Omental fat pad (tissue), 4 donors: ENCODE data around the genes LRP8, TCEANC2 and CDCP2.

DNA sequence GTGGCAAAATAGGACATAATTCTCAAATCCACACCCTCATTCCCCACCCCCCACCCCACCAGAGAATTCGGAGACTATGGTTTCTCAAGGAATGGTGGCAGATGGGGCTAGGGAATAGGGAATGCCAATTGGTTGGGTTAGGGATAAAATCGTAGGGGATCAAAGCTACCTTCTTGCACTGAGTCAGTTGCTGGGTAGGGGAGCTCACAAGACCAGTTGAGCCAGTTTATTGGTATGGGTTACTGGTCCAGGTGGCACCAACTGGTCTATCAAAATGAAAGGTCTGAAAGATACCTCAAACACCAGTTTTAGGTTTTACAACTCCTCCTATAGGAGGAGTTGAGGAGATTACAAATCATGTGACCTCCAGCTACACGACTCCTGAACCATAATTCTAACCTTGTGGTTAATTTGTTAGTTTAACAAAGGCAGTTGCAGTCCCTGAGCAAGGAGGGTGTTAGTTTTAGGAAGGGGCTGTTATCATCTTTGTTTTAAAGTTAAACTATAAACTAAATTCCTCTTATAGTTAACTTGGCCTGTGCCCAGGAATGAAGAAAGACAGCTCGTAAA, 2.4 kb downstream of the SHISAL2A start:
- PRO-cap, result no peak
- RAMPAGE, long total RNA, 4 experiments, result no peak in any of the 4 experiments

DNA sequence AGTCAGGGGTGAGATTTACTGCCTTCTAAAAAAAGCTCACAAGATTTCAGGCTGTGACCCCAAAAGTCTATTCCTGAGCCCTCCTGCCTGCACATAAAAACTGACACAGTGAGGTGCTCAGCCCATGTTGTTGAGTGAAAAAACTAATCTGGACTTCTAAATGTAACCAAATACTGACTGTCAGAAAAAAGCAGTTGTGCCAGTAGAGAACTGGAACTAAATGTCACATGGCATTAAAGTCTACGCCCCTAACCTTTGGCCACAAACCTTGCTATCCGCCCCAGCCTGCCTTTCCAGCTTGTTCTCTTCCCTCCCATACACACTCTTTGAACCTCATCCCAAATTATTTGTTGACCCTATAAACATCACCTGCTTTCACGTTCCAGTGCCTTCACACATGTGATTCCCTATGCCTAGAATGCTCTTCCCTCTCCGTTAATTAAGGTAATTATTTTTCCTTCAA, 9.1 kb upstream of the COA7 start:
- PRO-cap, result no peak
- RAMPAGE, long total RNA, 4 experiments, result no peak in any of the 4 experiments

- PRO-cap, result no peak
- RAMPAGE, long total RNA, 4 experiments, result no peak in any of the 4 experiments
These were observed 23.8 kb downstream of the ZYG11B start for GRCh38 chr1:52750103-52750446.

- PRO-cap, result no peak
- RAMPAGE, long total RNA, 4 experiments, result no peak in any of the 4 experiments
These were observed 1.6 kb upstream of the SCP2 start for GRCh38 chr1:52925315-52926115.

- PRO-cap, result no peak
- RAMPAGE, long total RNA, 4 experiments, result no peak in any of the 4 experiments
These were observed 66.3 kb upstream of the PODN start for GRCh38 chr1:52995602-52996133.

- PRO-cap, result no peak
- RAMPAGE, long total RNA, 4 experiments, result no peak in any of the 4 experiments
These were observed 8.2 kb upstream of the PODN start for GRCh38 chr1:53053475-53054451.

DNA sequence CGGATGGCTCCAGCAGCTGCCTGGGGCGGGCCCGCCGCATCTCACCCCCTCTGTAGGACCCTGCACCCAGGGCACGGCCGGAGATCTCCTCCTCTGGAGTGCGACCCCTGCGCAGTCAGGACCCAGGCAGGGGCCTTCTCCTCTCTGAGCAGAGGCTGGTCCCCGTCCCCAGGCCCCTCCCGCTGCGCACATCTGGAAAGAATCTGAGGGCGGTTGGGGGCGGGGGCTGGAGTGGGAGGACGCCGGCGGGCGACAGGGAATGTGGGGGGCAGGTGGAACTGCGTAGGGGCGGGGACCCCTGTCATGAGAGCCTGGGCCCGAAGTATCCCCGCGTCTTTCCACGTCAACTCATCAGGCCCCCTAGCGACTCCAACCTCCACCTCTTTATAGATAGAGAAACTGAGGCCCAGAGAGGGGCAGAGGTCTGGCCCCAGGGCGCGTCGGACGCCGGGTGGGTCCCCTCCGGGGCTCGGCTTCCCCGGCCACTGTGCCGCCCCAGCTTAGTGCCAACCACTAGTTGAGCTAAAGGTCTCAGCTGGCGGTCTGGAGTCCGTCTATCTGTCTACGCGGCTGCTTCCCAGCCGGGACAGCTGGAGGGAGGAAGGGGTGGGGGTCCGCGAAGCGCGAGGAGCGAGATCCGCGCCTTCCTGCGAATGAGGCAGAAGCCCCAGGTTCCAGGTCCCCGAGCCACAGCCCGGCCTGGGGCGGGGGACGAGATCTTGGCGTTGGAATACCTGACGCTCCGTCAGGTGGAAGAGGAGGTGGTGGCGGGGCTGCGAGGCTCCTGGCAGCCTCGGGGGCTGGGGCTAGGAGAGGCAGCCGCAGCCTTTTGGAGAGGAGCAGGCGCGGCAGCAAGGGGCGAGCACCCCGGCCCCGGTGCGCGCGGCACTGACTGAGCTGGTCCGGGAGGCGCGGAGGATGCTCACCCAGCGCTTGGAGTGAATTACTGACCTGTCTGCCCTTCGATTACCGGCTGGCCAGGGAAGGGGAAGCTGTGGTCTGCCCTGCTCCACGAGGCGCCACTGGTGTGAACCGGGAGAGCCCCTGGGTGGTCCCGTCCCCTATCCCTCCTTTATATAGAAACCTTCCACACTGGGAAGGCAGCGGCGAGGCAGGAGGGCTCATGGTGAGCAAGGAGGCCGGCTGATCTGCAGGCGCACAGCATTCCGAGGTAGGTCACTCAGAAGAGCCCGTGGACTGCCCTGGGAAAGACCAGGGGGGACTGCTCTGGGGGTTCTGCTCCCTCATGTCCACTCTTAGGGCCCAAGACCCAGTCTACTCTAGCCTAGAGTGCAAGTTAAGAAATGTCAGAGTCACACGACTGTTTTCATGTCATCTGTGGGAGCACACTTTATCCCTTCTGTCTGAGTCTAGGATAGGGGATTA, 869 bp downstream of the PODN start:
- PRO-cap, result no peak
- RAMPAGE, long total RNA, 4 experiments, result no peak in any of the 4 experiments

- PRO-cap, result no peak
- RAMPAGE, long total RNA, 4 experiments, result no peak in any of the 4 experiments
These were observed 8.4 kb upstream of the MAGOH start for GRCh38 chr1:53246814-53247084.

- PRO-cap, result no peak
- RAMPAGE, long total RNA, 4 experiments, result no peak in any of the 4 experiments
These were observed 33.3 kb downstream of the LRP8 start for GRCh38 chr1:53294514-53295018.

GRCh38 chr1:53296599-53296853, 31.3 kb downstream of the LRP8 start:
- PRO-cap, result no peak
- RAMPAGE, long total RNA, 4 experiments, result no peak in any of the 4 experiments

DNA sequence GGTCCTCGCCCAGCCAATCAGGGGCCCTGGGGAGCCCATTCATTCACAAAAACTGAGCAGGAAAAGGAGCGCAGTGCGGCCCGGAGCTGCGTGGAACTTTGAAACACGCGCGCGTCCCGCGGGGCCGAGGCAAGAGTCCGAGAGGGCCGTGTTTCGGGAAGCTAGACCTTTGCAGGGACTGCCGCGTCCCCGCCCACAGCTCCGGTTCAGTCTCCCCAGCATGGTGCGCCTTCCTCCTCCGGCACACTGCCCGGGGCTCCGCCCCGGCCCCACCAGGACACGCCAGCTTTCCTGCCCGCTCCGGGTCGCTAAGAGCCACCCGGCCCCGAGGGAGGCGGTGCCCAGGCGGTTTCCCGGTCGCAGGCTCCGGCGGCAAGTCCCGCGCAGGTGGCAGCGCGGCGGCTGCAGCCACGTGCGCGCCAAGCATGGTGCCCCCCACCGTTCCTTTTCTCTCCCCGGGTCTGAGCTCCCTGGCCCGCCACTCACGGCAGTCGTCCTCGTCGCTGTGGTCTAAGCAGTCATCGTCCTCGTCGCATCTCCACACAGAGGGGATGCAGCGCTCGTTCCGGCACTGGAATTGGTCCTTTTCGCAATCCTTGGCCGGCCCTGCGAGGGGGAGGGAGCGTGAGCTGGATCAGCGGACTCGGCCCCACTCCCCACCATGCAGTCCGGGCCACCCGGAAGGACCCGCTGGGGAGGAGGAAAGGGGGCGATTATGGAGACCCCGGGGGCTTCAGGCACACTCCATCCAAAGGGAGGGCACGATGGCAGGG, 1.3 kb downstream of the LRP8 start:
- PRO-cap, result no peak
- RAMPAGE, long total RNA, 4 experiments, result no peak in any of the 4 experiments

DNA sequence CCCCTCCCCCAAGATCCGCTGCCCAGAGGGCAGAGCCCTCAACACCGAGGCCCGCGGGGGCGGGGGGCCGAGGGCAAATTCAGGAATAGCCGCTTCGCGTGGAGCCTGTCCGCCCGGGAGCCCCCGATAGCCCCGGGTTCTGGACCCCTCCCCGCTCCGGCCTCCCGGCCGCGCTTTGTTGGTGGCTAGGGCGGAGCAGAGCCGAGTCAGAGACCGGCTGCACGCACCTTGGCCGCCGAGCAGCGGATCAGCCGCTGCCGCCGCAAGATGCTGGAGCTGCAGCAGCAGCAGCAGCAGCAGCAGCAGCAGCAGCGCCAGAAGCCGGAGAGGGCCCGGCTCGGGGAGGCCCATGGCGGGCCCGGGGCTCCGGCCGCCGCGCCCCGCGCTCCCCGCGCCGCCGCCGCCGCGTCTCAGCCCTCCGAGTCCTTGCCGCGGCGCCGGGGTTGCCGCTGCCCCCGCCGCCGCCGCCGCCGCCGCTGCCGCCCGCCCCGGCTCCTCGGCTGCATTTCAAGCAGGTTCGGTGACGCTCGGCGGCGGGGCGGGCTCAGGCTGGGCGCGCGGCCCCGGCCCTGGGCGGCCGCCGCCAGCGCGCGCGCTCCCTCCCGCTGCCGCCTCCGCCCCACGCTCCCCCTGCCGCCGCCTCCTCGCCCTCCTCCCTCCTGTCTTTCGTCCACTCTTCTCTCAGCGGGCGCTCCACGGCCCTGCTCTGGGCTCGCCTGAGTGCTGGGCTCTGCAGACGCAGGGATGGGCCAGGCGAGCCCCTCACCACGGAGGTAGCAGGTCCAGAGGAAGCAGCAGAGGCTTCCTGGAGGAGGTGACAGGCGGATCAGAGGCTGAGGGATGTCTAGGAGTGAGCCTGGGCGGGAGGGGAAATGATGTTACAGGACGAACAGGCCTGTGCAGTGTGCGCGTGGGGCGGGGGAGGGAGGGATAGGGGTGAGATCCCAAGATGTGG, at the start of gene LRP8:
TSS of gene LRP8 (minus strand) at position 509 of the 955 bp plus-strand sequence.
- PRO-cap, result unidirectional peak, minus-strand start at position 481 of the sequence
- RAMPAGE, long total RNA, 4 experiments, result no peak in any of the 4 experiments

DNA sequence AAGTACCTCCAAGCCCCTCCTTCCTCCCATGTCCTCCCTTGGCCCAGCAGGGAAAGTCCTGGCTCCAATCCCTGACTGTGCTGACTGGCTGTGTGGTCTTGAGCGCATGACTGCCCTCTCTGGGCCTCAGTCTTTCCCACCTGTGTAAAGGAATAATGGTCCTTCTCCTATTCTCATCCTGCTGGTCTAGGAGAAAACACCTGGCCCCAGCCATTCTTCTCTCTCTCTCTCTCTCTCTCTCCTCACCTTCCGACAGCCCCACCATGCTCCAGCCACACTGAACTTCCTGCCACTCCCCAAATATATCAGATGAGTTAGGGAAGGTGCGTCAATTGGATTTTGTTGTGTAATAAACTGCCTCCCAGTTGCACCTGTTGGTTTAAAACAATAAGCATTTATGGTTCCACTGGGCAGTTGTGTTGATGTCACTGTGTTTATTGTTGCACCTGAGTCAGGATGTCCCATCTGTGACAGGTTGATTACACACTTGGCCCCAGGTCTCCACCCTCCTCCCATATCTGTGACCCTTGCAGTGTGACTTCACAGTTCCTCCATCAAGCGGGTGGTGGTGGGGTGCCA, 22.3 kb upstream of the LRP8 start:
- PRO-cap, result no peak
- RAMPAGE, long total RNA, 4 experiments, result no peak in any of the 4 experiments

DNA sequence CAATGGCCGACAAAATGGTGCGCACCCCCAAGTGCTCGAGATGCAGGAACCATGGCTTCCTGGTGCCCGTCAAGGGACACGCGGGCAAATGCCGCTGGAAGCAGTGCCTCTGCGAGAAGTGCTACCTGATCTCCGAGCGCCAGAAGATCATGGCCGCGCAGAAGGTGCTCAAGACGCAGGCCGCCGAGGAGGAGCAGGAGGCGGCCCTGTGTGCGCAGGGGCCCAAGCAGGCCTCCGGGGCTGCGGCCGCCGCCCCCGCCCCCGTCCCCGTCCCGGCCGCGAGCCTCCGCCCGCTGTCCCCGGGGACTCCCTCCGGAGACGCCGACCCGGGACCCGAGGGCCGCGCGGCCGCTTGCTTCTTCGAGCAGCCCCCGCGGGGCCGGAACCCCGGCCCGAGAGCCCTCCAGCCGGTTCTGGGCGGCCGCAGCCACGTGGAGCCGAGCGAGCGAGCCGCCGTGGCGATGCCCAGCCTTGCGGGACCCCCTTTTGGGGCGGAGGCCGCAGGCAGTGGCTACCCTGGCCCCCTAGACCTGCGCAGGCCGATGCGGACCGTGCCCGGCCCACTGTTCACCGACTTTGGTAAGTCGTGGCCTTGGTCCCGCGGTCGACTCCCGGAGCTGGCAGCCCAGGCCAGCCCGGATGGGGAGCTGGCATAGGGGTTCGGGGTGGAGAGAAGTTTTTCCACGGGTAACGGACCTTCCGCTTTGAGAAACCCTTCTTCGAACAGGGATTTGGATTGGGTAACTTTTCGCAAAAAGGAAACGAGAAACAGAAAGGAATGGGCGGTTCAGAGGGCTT, 452 bp downstream of the DMRTB1 start:
- PRO-cap, result no peak
- RAMPAGE, long total RNA, 4 experiments, result no peak in any of the 4 experiments

DNA sequence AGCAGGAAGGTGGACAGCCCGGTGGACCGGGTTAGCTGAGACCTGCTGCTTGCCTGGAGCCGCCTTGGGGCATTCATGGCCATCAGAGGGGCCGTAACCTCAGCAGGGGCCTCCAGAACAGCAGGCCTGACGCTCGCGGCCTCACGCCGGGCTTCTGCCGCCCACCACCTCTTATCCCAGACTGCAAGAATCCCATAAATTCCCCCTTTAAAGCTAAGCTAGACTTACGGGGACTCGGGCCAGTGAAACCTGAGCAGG, 132.4 kb downstream of the GLIS1 start:
- PRO-cap, result no peak
- RAMPAGE, long total RNA, 4 experiments, result no peak in any of the 4 experiments

DNA sequence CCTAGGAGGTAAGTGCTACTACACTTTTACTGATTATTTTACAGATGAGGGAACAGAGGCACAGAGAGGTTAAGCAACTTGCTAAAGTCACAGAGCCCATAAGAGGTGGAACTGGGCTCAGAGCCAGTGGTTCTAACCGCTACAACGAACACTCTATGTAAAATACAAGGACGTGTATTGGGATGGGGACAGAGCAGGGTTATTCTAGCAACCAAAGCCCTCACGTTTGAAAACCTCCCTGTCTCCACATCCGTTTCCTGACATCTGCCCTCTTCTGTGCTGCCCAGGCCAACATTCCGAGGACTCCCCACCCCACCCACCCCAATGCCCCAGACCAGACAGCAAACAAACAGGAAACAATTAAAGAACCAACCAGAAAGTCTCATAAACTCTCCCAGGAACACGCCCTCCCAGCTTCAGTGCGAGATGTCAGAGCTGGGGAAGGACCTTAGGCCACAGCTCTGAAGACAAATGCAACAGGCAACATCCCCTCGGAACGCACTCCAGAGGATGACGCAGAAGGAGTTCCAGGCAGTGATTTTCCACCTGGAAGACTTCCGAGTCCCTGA, 41.1 kb downstream of the GLIS1 start:
- PRO-cap, result no peak
- RAMPAGE, long total RNA, 4 experiments, result no peak in any of the 4 experiments

- PRO-cap, result no peak
- RAMPAGE, long total RNA, 4 experiments, result no peak in any of the 4 experiments
These were observed 2.1 kb downstream of the GLIS1 start for GRCh38 chr1:53736887-53737236.

DNA sequence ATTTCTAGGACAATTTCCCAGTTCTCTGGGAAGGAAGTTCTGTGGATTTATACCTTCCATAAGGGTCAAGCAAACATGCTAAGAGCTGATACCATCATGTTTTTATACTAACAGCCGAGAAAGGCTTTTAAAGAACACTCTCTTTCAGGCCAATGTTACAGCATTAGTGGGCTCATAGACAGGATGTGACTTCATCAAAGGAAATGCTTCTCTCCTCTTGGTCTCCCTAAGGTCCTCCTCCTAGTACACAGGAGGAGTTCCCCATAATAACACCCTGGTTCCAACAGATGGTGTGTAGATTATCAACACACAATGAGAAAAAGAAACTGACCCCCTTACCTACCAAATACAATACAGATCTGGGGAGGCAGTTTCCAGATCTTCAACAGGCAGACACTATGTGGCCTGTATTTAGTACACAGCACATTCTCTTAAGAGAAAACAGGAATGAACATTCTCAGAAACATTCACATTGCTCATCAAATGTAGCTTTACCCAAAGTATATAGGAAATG, 26.7 kb upstream of the GLIS1 start:
- PRO-cap, result no peak
- RAMPAGE, long total RNA, 4 experiments, result no peak in any of the 4 experiments

DNA sequence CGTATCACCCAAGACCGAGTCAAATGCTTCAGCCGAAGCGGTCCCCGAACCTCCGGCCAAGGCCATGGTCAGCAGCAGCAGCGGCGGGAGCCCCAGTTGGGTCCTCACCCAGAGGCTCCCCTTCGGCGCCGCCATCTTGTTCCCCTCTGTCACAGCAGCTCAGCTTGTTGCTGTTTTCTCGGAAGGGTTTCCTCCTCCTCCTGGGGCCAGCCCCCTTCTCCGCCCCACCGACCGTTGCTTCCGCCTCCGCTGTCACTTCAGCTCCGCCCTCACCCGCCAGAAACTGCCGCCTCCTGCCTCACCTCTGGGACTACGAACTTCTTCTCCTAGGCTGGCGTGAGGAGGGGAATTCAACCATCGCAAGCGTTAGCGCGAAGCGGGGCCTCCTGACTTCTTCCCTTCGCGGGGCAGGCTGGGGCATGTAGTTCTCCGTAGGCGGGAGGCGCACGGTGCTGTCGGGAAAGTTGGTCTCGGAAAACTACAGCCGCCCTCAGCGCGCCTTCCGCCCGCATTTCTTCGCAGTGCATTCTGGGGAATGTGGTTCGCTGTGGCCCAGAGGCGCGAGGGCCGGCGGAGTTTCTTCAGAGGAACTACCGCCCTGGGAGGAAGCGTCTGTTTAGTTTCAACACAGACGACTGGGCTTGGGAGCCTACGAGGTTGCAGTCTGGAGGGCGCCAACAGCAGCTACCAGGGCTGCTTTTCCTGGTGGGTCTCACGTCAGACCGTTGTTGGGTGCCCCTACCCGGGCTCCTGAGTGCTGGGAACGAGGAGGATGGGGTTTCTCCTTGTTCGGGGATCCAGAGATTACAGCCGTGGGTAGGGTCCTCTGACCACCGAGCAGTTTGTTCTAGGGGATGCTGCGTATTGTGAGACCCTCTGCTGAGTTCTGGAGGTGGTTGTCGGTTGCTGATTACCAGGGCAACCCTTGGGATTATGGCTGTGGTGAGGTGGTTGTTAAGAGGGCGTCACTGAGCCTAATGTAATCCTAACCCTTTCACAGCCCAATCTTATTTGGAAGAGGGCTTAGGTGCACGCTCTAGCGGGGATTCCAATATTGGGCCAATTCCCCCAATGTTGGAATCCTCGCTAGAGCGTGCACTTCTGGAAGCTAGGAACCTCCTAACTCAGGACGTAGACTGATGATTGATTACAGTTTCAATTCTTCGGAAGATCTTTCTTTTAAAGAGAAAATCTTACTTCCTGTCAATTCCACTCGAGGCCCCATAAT, at the start of gene TCEANC2:
TSS of gene TCEANC2 (plus strand) at position 555 of the 1,228 bp plus-strand sequence.
- PRO-cap, result unidirectional peak, minus-strand start at position 148 of the sequence; unidirectional peak, plus-strand start at position 628 of the sequence
- RAMPAGE, long total RNA, 4 experiments, result start-site peak on the plus strand in 1 of 4 experiments, centred at position 544 of the sequence, 23 reads per replicate; start-site peak on the minus strand in 4 of 4 experiments, centred at positions 162 to 373 of the sequence, 122 to 7,067 reads per replicate

DNA sequence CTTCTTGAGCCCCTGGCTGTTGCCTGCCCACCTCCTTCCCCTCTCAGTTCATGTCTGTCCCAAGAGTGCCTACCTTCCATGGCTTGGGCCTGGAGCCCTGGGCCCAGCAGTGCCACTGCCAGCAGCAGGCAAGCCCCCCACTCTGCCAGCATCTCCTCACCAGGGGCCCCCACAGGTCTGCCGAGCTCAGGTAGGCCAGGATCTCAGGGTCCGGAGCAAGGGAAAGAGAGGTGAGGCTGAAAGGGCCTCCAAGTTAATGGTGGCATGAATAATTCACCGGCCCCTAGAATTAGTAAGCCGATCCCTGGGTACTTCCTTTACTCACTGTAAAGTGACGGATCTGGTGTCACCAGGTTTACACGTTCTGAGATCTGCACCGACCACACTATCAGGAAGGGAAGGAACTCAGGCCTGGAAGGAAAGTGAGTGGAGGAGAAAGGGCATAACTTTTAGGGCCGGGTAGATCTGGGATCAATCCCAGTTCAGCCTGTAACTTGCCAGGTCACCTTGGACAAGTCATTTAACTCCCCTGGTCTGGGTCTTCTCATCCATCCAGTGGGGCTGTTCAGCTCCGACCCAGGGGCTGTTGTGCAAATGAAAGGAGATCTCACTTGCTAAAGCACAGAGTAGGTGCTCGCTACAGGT, at the start of gene CDCP2:
TSS of gene CDCP2 (minus strand) at position 230 of the 645 bp plus-strand sequence.
- PRO-cap, result no peak
- RAMPAGE, long total RNA, 4 experiments, result no peak in any of the 4 experiments